Kidney epithelial cell (primary cell): ENCODE results near the genes RNF20, OR13C3, OR13C8, OR13C5 and OR13C2.

GRCh38 chr9:101533095-101534450, at the start of gene RNF20:
Gene RNF20 (plus strand): TSS chr9:101533853.
- RAMPAGE, long total RNA: start-site peak on the plus strand at chr9:101533874-101533894, 143 and 60 reads in 2 replicates
- RRBS: under 1% methylated on average over 5 of the region's 58 CpGs

DNA sequence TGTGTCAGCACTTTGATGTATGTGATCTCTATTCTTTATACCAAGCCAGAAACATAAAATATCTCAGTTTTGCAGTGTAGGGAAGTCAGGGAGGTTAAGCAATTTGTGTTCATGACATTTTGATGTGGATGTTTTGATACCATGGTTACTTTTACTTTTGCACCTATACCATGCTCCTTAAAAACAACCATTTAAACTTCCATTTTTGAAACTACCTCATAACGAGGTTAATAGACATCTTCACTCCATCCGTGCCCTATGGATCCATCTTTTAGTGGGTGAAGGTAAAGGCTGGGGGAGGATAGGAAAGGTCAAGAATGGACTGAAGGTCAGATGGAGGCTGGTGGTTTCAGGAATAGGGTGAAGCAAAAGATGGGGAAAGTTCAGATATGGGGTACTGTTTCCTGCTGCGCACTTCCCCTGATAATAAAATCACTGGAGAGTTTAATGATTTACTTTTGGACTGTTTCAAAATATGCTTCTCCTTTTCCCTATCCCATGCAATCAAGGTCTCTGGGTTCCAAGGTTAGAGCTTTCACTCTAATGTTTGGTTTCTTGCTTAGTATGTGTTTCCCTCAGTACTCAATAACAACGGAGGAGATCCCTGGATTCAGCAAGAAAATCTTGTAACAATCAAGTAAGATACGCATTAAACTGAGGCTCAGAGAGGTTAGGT, 10.7 kb upstream of the PPP3R2 start:
- RAMPAGE, long total RNA: no peak
- RRBS: no CpG with 5 or more reads among the region's 5 CpGs

- RAMPAGE, long total RNA: no peak
- RRBS: no CpG with 5 or more reads among the region's 8 CpGs
Measured at GRCh38 chr9:103188948-103189184, 193.7 kb downstream of the CYLC2 start.

GRCh38 chr9:104536607-104537233, at the start of gene OR13C3:
Gene OR13C3 (minus strand): TSS chr9:104536856.
- RAMPAGE, long total RNA: no peak
- RRBS: no CpG with 5 or more reads among the region's 5 CpGs

DNA sequence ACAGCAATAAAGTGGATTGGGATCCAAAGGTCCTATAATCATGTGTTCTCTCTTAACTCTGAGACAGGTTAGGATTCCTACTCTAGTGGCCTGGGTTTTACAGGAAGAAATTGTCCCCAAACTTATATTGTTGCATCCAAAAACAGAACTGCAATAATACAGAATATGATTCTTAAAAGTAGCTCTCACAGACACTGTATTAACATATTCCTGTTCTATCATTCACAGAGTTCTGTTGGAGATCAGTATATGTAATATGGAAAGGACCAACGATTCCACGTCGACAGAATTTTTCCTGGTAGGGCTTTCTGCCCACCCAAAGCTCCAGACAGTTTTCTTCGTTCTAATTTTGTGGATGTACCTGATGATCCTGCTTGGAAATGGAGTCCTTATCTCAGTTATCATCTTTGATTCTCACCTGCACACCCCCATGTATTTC, at the start of gene OR13C8:
TSS of gene OR13C8 (plus strand) at position 257 of the 439 bp plus-strand sequence.
- RAMPAGE, long total RNA: no peak
- RRBS: no CpG with 5 or more reads among the region's 4 CpGs

- RAMPAGE, long total RNA: no peak
Measured at GRCh38 chr9:104599340-104599680, at the start of gene OR13C5. Gene OR13C5 (minus strand): TSS chr9:104599413.

DNA sequence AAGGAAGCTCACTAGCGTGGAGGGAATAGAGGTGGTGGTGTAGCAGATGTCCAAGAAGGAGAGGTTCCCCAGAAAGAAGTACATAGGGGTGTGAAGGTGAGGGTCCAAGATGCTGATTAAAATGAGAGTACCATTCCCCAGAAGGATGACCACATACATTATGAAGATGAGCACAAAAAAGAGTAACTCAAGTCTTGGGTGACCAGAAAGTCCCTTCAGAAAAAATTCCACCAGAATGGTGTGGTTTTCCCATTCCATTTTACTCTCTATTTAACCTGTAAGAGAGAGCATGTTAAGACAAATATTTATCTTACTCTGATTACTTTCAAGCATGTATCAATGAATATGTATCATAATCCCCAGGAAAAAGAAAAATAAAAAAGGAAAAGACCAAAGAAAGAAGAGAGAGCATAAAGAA, at the start of gene OR13C2:
TSS of gene OR13C2 (minus strand) at position 258 of the 418 bp plus-strand sequence.
- RAMPAGE, long total RNA: no peak
- RRBS: no CpG with 5 or more reads among the region's 1 CpG

- RAMPAGE, long total RNA: no peak
- RRBS: no CpG with 5 or more reads among the region's 9 CpGs
Measured at GRCh38 chr9:104852740-104853492, 75.0 kb downstream of the ABCA1 start.

- RAMPAGE, long total RNA: no peak
- RRBS: no CpG with 5 or more reads among the region's 2 CpGs
Measured at GRCh38 chr9:104902789-104903222, 25.1 kb downstream of the ABCA1 start.

- RAMPAGE, long total RNA: no peak
- RRBS: no CpG with 5 or more reads among the region's 3 CpGs
Measured at GRCh38 chr9:105006963-105007710, 79.2 kb upstream of the ABCA1 start.

DNA sequence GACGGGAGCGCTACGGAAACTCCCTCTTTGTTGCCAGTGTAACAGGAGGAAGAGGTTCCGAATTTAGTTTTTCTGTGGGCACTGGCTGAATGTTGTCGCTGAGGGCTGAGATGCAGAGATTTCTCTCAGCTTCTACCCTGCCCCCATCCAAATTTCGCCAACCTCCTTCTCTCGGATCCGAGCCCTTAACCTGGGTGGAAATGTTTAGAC, 1.1 kb downstream of the SLC44A1 start:
- RAMPAGE, long total RNA: no peak
- RRBS: no CpG with 5 or more reads among the region's 8 CpGs

DNA sequence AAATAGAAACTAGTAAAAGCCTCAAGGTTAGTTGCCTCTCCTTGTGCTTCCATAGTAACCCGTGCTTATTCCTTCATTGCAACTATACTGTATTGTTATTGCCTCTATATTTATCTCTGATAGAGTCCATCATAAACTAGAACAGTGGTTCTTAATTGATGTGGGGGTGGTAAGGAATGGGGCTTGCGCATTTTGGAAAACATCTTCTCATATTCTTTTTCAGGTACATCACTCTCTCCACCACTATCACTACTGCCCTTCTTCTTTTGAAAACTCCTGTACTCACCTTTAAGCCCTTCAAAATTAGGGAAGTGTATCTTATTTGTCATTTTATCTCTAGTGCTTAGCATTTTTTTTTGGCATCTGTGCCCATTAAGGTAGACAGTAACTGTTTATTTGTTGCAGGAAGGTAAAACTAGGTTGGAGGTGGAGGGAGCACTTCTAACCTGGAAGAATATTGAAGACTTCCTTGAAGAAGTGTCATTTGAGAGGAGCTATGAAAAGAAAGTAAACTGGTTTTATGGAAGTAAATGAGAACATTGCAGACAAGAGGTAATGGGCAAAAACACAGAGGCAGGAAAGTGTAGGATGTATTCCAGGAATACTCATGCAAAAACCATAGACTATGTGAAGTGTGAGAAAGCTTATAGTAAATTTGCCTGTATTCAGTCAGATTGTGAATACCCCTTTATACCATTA, 12.6 kb downstream of the FKTN start:
- RAMPAGE, long total RNA: no peak
- RRBS: no CpG with 5 or more reads among the region's 2 CpGs

DNA sequence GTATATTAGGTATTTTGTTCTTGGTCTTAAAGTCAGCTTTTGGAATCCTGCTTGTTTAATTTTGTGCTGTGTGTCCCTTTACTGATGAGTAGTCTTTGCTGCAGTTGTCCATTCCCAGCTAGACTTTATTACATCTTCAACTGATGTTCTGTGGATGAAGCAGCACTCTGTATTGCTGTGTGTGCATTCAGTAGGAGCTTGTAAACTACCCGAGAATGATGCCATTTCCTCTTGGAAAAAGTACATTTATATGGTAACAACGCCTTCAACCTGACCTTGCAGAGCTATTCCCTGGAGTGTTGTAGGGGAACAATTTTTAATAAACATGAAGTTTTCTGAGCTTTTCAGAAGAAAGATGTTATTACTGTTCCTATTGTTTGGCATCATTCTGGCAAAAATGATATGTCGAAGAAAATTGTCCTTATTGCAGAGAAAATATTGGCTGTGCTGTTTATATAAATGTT, 13.5 kb downstream of the ZNF462 start:
- RAMPAGE, long total RNA: no peak
- RRBS: no CpG with 5 or more reads among the region's 3 CpGs

DNA sequence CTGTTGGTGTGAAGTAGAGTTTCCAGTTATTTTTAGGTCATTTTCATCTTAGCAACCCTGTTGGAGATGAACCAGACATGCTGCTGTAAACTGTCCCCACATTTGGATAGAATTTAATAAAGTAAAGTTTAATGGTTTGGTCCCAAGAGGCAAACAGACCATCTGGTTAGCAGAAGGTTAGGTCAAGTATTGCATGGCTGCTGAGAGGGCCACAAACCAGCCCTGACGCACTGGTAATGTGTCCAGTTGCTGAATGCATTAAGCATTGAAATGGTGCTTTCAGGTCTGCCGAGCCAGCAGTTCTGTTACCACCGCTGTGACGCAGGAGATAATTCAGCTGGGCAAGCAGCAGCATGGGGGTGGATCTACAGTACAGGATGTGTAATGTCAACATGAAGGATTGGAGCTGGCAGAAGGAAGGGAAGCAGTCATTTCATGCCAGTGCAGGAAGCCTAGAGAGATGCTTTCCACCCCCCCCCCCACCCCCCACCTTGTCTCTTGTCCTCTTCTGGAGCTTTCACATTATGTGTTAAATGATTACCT, 16.0 kb downstream of the ZNF462 start:
- RAMPAGE, long total RNA: no peak
- RRBS: no CpG with 5 or more reads among the region's 4 CpGs

- RAMPAGE, long total RNA: no peak
- RRBS: no CpG with 5 or more reads among the region's 5 CpGs
Measured at GRCh38 chr9:106919969-106920724, 57.2 kb downstream of the ZNF462 start.

- RAMPAGE, long total RNA: no peak
- RRBS: no CpG with 5 or more reads among the region's 27 CpGs
Measured at GRCh38 chr9:106928985-106929946, 66.3 kb downstream of the ZNF462 start.

GRCh38 chr9:106962543-106963092, 99.7 kb downstream of the ZNF462 start:
- RAMPAGE, long total RNA: no peak
- RRBS: no CpG with 5 or more reads among the region's 6 CpGs

- RAMPAGE, long total RNA: no peak
- RRBS: no CpG with 5 or more reads among the region's 2 CpGs
Measured at GRCh38 chr9:107012677-107013419, 149.9 kb downstream of the ZNF462 start.

DNA sequence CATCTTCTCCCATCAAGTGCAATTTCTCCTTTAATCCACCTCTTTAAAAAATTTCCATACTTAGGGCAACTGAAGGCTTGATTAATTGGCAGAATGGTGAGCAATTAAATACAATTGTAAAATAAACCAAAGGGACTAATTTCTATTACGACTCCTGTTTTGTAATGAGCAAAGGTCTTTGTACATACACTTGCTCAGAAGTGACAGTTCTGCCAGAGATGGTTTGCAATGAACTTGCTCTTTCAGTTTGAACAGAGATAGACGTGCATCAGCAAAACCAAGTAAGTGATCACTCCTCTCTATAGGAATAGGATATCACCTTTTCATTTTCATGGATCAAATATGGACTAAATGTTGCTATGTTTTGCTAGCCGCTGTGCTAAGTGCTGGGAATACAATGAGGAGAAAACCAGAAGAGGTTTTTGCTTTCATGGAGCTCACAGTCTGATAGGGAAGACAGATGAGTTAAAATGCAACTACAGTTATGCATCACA, 110.4 kb upstream of the RAD23B start:
- RAMPAGE, long total RNA: no peak
- RRBS: no CpG with 5 or more reads among the region's 3 CpGs

DNA sequence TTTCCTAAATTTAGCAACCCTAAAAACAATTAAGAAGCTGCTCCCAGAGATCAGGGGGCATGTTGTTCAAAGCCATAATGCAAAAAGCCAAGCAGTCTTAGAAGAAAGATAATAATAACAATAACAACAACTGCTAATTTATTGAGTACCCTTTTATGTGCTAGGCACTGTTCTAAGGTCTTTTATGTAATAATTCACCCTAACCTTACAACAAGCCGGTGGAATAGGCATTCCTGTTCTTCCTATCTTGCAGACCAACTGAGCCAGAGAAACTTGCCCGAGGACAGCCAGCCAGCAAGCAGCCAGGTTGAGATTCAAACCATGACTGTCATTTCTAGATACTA, 90.7 kb upstream of the RAD23B start:
- RAMPAGE, long total RNA: no peak
- RRBS: no CpG with 5 or more reads among the region's 2 CpGs